Epithelial cell of esophagus (primary cell): ENCODE measurements around a stretch of chr16.

GRCh38 chr16:67233316-67234040 is 6.5 kb downstream of the TMEM208 start:
- RRBS, result no CpG with 5 or more reads among the region's 9 CpGs

- RRBS, result no CpG with 5 or more reads among the region's 14 CpGs
Observed at GRCh38 chr16:67397245-67397954, 4.1 kb upstream of the TPPP3 start.

DNA sequence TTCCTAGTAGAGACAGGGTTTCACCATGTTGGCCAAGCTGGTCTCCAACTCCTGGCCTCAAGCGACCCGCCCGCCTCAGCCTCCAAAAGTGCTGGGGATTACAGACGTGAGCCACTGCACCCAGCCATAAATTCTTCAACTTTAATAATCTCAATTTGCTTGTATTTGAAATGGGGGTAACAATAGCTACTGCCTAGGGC is 5.6 kb upstream of the ZDHHC1 start:
- RRBS, result no CpG with 5 or more reads among the region's 4 CpGs

DNA sequence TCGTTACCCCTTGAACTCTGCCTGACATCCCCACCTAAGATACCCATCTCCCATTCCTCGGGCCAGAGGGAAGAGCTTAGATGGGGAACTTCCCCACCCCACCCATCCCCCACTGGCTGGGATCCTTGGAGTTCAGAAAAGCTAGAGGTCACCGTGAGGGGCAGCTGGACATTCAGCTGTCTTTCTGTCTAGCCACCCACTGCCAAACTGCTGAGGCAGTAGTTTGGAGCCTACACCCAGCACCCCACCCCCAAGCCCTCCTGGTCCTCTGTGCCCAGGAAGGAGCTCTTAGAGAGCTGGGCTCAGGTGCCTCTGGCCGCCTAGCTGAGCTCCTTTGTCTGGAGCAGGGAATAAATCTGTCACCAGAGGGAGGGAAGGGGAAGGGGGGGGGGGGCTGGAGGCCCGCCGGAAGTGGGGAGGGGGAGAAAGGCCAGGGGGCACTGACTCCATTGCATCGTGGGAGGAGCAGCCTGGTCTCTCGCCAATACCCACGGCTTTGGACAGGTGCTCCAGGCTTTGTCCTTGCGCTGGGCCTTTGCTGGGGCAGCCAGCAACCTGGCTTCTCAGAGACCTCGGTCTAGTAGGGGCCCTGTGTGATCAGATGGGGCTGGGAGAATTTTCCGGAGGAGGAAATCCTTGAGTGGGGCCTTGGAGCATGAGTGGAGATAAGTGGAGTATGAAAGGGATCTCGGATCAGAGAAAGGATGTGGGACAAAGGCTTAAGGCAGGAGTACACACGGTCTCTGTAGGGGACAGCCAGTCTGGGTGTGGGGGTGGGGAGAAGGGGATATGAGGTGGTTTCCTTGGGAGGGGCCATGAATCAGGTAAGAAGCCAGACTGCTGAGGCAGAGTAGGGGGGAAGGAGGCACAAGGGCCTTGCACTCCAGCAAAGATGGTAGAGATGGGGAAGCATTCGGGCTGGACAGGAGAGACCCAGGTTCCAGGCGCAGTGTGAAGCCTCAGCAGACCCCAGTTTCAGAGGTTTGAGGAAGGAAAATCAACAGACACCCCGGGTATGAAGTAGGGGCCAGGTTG is 1.3 kb downstream of the HSD11B2 start:
- RRBS, result no CpG with 5 or more reads among the region's 17 CpGs

DNA sequence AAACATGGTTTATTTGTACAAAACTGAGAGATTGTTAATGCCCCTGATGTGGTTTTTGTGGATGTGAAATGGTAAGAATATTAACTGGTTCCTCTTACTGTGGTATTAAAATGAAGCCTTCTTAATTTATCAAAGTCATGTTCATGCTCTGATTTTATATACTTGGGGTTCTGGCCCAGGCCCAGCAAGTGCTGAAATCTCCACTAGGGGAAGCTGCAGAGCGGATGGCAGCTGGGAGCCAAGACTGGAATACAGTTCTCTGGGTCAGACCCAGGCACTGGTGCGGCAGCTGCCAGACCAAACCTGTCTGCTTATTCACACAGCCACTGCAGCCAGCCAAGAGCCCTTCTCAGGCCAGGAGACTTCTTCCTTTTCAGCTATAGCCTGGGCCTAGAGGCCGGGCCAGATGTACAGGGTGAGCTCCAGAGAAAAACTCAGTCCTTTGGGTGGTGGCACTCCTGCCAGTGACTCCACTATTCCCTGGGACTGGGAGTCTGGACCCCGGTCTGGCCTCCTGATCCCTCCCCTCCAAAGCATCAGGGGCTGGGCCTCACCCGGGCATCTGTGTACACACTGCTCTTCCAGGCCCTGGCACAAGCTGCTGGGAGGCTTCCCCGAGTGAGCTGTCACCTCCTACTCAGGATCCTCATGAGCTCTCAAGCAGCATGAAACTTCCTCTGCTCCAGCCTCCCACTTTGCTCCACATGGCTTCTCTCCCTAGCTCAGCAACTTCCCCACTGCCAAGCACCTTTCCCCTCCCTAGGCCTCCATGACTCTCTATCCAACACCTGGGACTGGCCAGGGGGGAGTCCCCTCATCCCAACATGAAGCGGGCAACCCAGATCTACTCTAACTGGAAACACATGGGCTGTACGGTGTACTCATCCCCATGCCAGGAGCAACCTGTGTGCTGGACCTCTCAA is 24.4 kb downstream of the ATP6V0D1 start:
- RRBS, result 63% methylated on average over 2 of the region's 8 CpGs

DNA sequence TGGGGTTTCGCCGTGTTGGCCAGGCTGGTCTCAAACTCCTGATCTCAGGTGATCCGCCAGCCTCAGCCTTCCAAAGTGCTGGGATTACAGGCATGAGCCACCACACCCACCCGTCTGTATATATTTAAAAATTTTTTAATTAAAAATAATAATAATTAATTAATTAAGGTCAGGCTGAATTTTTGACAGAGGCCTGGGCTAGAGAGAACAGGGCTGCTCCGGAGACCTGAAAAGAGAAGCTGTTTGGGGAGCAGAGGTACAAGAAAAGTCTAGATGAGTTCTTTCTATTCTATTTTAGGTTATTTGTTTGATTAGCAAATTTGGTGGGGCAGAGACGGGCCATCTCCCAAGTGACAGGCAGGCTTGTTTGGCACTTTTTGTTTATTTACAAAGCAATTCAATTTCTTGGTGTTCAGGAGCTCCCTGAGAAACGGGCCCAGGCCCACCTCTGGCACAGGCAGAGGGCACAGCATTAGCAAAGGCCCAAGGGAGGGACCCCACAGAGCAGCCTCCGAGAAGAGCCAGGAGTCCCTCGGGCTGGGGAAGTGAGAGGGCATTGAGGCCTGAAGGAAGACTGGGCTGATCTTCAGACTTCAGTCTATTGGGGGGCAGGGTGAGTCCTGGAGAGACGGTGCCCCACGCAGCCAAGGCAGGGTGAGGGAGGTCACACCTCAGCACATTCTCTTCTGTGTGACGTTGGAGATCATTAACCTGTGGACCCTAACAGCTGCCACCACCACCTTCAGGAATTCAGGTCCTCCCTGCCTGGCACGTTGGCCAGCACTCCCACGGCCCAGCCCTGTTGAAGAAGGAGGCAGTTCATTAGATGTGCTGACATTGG is 10.8 kb upstream of the RIPOR1 start:
- RRBS, result no CpG with 5 or more reads among the region's 14 CpGs

DNA sequence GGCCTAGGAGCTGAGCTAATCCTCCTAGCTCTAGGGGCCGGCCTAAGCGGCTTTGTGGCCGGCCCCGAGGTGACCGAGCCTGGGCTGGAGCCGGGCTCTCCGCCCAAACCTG is 562 bp downstream of the RIPOR1 start:
- RRBS, result no CpG with 5 or more reads among the region's 7 CpGs

DNA sequence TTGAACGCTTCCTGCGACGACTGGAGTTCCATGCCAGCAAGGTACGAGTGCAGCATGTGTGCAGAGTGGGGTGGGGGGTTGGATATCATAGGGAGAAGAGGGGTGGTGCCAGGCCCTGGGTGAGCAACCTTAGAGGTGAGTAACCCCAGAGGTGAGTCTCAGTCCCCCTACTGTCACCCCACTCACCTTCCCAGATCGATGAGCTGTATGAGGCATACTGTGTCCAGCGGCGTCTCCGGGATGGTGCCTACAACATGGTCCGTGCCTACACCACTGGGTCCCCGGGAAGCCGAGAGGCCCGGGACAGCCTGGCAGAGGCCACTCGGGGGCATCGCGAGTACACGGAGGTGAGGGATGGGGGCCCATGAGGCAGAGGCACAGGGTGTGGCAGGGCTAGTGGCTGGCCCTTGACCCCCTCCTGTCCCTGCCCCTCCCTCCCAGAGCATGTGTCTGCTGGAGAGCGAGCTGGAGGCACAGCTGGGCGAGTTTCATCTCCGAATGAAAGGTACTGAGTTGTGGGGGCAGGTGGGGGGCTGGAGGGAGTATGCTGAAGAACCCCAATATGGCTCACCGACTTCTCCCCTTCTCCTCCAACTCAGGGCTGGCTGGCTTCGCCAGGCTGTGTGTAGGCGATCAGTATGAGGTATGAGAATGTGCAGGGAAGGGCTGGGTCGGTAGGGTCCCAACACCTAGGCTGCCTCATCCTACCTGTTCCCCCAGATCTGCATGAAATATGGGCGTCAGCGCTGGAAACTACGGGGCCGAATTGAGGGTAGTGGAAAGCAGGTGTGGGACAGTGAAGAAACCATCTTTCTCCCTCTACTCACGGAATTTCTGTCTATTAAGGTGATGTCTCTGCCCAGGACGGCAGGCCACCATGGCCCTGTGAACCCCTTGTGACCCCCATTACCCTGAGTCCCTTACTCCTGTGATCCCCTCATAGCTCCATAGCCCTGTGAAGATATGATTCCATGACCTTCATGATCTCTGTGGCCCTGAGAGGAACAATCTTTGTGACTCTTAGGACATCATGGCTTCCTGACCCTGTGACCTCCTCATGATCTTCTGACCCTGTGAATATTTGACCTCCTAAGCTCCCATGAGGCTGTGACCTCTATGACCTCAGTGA is 11.6 kb downstream of the RIPOR1 start:
- RRBS, result 91% methylated on average over 2 of the region's 29 CpGs

DNA sequence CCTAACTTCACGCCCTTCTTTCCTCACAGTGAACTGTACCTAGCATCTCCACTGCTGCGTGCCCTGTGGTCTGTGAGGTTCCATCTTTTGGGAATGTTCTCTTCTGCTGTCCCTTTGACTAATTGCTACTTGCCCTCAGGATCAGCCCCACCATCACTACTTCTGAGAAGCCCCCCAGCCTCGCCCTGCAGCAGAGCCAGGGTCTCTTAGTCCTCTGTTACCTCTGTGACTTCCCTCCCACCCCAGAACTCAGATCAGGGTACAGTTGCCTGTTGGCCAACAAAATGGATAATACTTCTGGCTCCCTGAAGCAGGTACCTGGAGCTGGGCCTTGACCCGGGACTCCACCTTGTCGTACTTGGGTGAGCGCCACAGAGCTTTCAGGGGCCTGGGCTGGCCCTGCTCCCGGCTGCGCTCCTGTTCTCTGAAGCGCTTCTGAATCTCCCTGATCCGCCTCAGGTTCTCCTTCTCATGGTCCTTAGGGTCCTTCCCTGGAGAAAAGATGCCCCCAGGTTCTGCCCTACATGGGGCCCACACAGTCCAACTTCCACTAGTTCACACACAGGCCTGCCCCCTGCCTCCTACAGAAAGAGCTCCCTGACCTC is 1.8 kb downstream of the ENKD1 start:
- RRBS, result 89% methylated on average over 4 of the region's 10 CpGs

DNA sequence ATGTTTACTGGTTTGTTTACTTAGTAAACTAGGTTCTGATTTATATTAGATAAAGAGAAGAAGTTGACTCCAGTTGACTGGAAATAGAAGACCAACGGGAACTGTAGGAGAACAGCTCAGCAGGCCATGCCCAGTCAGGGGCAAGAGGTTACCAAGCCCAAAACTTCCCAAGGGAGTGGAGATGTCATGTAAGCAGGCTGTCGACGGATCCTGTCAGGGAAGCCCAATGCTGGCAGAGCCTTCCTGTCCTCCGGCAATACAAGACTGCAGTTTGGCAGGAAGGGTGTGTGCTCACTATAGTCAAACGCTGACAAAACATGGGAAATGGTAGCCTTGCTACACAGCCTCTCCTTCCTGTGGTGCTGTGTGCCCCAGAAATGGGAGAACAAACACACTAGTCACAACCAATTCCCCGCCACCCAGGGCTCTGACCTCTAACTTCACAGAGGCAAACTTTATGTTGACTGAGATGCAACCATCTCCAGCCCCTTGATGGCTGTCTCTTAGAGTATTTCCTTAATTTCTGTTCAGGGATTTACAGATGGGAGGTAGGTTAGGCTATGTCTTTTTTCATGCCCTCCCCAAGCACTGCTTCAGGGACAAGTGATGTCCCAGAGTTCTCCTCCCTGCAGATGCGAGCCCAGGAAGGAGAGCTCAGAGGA is 18.2 kb downstream of the C16orf86 start:
- RRBS, result no CpG with 5 or more reads among the region's 7 CpGs

DNA sequence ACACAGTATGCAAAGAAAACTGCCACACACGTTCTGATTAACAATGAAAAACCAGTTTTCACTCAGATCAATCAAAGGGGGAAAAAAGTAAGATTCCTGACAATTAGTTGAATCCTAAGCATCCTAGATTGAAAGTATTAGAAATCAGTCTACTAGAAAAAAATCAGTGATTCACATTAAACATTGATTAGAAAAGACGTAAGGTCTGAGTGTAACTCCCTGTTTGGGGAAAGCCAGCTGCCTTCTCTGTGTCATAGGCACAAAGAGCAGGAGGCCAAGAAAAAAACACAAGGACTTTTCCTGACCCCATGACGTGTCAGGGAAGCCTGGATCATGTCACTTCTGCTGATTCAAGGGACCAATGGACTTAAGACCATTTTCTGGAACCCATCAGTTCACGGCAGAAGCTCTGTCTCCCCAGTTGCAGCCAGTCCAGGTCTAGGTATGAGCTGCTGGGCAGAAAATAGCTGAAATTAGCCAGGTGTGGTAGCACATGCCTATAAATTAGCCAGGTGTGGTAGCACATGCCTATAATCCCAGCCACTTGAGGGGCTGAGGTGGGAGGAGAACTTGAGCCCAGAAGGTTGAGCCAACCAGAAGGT is 36.0 kb downstream of the RANBP10 start:
- RRBS, result no CpG with 5 or more reads among the region's 4 CpGs

DNA sequence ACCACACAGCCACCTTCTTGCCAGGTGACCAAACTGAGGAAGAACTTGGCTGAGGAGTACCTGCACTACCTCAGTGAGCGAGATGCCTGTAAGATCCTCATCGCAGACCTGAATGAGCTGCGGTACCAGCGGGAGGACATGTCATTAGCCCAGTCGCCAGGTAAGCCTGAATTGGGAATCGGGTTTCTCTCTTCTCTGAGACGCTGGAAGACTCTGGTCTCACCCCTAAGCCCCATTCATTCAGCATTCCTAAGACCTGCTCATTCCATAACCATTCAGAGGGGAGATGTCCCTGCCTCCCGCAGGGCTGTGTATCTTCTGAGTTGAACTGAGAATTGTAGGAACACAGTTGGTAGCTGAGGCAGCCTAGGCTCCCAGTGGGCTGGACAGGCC is 17.0 kb upstream of the THAP11 start:
- RRBS, result no CpG with 5 or more reads among the region's 8 CpGs

- RRBS, result no CpG with 5 or more reads among the region's 11 CpGs
Observed at GRCh38 chr16:67841574-67841803, 631 bp upstream of the THAP11 start.

DNA sequence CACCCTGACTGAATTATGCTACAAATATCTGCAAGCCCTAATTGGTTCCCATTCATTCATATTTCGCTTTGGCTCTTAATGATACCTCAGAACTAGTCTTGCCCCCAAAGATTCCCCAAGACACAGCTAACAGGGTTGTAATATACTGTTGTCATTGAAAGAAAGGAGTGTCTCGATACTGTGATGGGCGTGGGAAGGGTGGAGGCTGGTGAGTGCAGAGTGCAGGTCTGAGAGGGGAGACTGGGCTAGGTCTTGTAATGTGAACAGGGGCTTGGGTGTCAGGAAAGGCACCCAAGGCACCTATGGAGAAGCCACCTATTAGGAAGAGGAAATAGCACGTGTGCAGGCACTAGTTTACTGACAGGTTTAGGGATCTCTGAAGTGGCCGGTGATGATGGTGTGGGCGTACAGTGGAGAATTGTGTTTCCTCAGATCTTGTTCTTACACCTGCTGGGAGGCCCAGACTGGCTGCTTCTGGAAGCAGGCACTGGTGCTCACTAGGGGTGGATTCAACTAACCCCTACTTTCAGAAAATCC is 1.1 kb downstream of the EDC4 start:
- RRBS, result no CpG with 5 or more reads among the region's 6 CpGs

DNA sequence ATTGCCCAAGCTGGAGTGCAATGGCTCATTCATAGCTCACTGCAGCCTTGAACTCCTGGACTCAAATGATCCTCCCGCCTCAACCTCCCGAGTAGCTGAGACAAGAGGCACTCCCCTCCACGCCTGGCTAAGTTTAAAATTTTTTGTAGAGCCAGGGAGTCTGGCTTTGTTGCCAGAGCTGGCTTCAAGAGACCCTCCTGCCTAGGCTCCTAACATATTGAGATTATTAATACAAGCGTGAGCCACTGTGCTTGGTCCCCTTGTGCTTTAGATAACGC is 1.1 kb downstream of the PSKH1 start:
- RRBS, result no CpG with 5 or more reads among the region's 5 CpGs

DNA sequence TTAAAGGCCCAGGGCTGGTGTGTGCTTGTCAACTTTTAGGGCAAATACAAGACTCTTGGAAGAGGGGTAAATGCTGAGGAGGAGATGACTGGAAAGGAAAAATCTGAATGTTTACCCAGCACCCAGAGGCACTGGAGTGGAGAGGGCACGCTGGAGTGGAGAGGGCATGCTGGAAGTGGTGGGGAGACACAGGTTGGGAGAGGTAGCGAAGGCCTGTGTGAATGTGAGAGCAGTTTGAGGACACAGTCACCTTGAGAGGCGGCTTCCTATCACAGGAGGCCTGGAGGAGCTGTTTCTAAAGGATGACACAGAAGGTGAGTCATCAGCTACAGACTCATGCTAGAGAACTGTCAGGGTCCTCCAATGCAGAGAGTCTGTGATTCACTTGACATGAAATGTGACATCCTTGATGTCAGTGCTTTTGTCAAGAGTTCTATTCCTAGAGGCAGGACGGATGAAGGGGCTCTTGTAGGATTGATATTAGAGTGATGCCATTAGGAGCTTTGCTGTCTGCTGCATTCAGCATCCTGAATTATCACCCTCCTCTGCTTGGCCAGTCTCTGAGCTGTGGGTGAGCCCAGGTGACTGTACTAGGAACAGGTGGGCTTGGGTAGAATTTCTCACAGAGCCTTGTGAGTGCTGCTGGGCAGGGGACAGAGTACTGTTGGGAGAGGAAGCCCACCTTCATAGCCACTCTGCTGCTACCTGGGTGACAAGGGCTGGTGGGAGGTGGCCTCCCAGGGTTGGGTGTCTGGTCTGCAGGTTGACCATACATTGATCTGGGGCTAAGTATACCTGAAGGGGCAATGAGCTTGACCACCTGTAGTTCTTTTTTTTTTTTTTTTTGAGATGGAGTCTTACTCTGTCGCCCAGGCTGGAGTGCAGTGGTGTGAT is 13.7 kb downstream of the CTRL start:
- RRBS, result no CpG with 5 or more reads among the region's 5 CpGs

DNA sequence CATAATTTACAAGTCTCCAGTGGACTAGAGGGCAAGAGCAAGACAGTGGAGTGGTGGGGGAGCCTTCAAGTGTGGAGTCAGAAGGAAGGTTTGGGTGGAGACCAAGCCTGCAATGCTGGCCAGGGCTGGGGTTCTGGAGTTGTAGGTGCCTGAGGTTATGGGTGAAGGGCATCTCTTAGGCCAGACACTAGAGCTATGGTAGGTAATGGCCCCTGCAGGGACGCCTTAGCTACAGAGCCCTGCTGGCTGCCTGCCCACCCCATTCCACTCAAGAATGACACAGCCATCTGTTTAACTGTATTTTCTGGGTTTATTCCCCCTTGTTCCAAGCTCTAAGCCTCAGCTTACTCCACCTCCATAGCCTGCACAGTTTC is 2.4 kb downstream of the PSMB10 start:
- RRBS, result no CpG with 5 or more reads among the region's 1 CpG

DNA sequence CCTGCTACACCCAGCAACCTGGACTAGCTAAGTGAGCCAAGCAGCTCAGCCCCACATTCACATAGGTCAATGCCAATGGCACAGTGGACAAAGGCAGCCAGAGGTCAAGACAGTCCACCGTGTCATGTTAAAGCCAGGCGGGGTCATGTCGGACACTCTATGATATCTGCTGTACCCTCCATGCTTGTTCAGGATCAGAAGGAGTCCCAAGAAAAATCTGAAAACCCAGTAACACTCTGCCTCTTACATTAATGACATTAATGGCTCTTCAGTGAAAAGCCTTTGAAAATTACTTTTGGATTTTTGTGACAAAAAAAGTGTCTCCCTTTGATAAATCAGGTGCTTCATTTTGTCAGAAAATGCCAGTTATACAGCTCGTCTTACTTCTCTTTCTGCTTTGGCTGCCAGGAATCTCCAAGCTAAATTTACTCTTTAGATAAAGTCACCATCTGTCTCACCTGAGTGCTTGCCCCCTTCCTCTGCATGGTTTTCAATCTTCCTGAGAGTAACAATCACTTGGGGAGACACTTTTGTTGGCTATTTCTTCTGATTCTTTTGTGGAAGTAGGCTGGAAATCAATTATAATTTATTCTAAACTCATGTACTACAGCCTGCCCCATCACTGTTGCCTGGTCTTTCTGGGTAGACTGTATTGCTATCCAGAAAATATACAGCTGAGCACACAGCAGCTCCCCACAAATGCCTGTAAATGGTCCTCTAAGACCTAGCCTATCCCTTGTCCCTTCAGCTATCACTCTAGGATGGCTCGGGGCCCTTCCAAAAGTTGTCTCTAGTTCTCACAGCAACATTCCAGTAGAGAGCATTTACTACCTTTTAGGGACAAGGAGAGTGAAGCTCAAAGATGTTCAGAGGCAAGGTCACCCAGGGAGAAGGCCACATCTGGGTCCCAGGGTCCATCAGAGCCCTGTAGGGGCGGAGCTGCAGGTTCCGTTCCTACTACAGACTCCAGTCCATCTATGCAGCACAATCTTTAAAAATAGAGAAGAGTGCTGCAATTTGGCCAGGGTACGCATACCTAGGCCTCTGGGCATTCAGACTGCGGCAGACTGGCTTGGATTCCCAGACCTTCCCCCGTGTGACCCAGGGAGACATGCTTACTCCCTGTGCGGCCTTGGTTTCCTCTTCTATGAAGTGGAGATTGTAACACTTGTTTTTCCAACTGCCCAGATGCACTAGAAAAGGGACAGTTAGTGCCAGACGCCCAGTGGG is 3.0 kb downstream of the SLC12A4 start:
- RRBS, result no CpG with 5 or more reads among the region's 12 CpGs

DNA sequence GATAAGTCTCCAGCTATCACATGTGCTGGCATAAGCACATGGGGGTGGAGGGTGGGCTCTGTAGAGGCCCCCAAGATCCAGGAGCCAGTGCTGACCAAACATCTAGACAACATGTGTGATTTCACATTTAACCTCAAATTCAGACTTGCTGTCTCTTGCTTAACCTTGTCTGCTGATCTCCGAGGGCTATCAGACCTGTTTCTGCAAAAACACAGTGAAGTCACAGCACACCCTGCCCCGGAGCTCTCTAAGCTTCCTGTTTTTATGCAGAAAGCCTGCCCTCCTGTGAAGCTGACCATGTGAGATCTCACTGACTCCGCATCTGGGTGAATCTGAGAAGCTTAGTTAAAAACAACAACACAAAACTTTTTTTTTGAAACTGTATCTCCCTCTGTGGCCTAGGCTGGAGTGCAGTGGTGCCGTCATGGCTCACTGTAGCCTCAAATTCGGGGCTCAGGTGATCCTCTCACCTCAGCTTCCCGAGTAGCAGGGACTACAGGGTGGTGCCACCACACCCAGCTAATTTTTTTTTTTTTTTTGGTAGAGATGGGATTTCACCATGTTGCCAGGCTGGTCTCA is 6.6 kb upstream of the DPEP2 start:
- RRBS, result no CpG with 5 or more reads among the region's 6 CpGs

GRCh38 chr16:68069992-68070758 is 15.0 kb upstream of the NFATC3 start:
- RRBS, result no CpG with 5 or more reads among the region's 5 CpGs